Smooth muscle cell (in vitro differentiated cells): ENCODE results near the genes CHGA and BTBD7.

DNA sequence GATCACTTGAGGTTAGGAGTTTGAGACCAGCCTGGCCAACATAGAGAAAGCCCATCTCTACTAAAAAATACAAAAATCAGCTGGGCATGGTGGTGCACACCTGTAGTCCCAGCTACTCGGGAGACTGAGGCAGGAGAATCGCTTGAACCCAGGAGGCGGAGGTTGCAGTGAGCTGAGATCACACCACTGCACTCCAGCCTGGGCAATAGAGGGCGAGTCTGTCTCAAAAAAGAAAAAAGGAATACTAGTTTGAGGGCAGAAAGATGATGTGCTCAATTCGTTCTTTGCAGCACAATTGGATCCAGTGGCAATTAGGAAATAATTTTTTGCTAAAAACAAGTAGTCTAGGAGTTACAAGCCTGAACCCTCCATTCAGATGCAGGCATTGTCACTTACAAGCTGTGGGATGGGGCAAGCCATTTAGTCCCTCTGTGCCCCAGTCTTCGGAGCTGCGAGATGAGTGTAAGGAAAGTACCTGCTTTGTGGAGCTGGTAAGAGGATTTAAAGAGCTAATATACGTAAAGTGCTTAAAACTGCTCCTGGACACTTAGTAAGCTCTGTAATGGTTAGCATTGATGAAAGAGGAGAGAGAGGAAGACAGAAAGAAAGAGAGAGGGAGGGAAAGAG lies 112.7 kb downstream of the LGMN start:
- RAMPAGE, long total RNA = no peak

DNA sequence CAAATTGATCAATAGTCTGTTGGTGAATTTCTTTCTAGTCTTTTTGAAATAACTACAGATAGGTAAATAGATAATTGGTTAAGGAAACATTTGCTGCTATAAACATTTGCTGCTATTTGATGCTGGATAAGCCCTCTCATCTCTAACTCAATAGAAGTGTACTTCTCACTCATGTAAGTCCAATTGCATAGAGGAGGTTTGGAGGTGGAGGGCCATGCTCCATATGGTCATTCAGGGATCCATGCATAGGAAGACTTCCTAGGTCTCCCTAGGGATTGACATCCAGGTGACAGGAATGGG lies 80.9 kb downstream of the LGMN start:
- RAMPAGE, long total RNA = no peak

- RAMPAGE, long total RNA = no peak
Observed at GRCh38 chr14:92677172-92677775, 71.2 kb downstream of the LGMN start.

DNA sequence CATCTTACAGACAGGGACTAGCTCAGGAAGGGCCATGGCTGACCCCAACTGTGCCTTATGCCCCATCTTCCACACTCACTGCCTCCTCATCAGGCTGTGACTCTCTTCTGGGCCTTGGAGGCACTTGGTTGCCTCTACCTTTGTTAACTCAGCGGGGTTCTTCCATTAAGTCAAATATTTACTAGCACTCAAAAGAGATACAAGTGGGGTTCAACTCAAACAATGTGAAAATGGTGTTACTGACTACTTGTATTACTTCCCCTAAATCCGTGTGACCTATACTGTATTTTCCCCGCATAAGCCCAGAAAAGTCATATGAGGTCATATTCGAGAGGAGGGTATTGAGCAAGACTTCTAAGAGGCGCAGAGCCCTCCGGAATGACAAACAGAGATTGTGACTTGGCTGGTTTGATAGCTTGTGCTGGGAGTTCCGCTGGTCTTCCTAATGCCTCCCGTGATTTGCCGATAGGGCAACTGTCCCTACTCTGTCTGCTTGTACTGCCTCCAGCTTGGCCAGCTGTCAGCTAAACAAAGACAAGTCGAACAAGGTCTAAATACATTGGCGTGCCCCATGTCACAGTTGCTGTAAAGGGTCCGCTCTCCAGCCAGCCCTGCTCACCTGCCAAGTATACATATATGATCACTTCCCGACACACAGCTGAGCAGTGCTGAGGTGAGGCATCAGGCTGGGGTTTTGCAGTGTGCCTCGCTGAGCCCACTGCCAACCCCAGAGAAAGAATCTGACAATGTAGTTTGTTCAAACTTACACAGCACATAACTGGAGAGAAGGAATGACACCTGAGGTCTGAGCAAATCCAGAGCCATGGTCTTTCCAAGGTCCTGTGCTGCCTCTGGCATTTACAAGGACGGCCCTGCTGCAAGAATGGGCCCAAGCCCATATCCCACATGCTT lies 23.9 kb downstream of the LGMN start:
- RAMPAGE, long total RNA = no peak

DNA sequence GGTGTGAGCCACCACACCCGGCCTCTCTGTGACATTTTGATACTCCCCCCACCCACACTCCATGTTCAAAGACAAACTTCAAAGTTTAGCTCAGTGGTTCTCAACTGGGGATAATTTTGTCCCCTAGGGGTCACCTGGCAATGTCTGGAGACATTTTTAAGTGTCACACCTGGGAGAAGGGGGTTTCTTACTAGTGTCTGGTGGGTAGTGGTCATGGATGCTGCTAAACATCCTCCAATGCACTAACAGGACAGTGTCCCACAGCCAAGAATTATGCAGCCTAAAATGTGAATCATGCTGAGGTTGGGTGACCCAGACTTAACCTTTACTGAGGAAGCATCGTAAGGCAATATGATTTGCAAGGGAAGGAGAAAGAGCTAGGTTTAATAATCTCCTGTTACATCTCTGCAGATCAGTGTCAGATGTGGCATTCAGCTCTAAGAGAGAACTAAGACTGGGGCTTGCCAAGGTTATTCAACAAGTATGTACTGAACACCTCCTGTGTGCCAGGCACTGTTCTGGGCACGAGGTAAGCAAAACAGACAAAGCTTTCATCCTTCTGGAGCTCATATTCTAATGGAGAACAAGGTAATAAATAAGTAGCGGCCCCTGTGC lies 13.7 kb upstream of the GOLGA5 start:
- RAMPAGE, long total RNA = no peak

DNA sequence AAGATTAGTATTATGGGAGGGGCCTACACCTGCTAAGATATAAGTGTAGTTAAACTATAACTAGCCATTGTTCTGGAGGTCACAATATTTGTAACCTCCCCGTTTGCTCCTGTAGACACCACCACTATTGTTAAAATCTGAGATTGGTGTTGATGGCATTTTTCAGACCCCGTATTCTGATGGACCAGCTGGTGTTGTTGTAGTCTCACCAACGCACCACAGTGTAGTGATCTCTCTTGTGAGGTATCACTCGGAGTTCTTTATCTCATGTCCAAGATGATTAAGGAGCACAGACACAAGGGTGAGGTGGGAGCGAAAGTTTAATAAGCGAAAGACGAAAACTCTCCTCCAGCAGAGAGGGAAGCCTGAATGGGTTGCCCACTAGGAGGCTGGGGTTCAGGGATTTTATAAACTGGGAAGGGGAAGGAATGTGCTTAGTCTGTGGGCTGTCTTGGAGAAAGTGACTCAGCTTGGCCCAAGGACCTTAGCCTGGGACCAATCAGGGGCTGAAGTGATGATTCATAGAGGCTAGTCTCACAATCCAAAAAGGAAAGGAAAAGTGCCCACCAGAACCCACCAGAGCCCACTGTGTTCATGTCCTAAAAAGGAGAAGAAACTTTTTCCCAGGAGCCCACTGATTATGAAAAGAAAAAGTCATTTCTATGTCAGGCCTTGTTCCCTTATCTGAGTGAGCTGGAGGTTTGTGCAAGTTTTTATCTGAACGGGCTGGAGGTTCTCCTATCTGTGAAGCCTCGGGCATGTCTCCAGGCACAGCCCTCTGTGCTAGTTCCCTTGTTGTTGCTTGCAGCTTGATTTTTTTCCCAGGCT lies 8.5 kb upstream of the GOLGA5 start:
- RAMPAGE, long total RNA = no peak

DNA sequence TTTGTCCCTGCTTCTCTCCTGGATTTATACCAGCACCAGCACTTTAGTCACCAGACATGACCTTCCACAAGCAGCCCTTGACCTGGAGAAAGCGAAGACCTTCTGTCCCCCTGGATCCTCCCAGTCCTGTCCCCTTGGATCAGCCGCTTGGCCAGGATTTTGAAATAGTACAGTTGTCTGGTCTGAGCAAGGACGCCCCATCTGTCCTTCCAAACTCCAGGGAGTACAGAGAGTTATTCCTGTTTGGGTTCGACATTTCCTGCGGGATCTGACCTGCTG lies 45.1 kb upstream of the CHGA start:
- RAMPAGE, long total RNA = no peak

- RAMPAGE, long total RNA = no peak
Observed at GRCh38 chr14:92922796-92923832, at the start of gene CHGA. Gene CHGA, plus strand, starts transcription at chr14:92923150.

GRCh38 chr14:92932330-92933081 lies 9.6 kb downstream of the CHGA start:
- RAMPAGE, long total RNA = no peak

- RAMPAGE, long total RNA = no peak
Observed at GRCh38 chr14:92984788-92985323, 61.9 kb downstream of the CHGA start.

DNA sequence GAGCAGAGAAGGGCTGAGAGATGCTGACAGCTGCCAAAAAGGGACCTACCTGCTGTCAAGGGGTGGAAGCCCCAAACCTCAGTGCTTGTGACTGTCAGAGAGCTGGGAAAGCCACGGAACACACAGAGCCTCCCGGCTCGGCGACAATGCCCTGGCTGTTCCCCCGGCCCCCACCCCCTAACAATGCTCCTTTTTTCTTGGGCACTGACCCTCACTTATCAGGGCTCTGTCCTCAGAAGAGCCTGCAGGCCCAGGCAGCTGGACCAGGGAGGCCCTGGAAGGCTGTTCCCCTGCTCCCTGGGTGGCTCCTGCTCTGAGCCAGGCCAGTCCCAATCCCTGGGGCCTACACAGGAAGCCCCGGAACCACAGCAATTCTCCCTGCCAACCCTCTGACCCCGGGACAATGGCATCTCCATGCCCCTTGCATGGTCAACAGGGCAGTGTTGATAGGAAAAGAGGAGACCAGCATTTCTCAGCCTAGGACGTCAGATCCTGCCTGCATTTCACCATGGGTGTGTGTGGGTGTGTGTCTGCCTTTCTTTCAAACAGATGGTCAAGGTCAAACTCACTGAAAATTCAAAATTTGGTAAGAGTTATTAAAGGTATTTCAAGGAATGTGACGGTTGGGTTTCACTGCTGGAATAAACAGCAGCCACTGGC lies 78.8 kb downstream of the ITPK1 start:
- RAMPAGE, long total RNA = no peak

DNA sequence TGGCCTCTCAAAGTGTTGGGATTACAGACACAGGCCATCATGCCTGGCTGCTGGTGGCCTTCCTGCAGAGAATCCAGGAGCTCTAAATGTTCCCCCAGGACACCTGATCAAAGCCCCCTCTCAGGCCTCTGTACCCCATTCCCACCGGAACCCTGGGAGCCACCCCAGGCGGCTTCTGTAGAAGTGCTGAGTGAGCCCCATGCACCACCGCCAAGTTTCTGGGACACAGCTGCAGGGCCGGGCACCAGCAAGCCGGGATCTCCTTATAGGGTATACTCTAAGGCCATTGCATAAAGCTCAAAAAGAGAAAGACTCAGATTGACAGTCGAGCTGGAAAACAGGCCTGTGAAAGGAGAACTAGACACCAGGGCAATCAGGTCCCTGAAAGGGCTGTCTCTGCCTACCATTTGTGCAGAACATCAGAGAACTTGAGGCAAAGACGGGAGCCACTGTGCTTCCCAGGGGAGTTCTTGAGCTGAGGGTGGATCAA lies 51.3 kb downstream of the ITPK1 start:
- RAMPAGE, long total RNA = no peak

DNA sequence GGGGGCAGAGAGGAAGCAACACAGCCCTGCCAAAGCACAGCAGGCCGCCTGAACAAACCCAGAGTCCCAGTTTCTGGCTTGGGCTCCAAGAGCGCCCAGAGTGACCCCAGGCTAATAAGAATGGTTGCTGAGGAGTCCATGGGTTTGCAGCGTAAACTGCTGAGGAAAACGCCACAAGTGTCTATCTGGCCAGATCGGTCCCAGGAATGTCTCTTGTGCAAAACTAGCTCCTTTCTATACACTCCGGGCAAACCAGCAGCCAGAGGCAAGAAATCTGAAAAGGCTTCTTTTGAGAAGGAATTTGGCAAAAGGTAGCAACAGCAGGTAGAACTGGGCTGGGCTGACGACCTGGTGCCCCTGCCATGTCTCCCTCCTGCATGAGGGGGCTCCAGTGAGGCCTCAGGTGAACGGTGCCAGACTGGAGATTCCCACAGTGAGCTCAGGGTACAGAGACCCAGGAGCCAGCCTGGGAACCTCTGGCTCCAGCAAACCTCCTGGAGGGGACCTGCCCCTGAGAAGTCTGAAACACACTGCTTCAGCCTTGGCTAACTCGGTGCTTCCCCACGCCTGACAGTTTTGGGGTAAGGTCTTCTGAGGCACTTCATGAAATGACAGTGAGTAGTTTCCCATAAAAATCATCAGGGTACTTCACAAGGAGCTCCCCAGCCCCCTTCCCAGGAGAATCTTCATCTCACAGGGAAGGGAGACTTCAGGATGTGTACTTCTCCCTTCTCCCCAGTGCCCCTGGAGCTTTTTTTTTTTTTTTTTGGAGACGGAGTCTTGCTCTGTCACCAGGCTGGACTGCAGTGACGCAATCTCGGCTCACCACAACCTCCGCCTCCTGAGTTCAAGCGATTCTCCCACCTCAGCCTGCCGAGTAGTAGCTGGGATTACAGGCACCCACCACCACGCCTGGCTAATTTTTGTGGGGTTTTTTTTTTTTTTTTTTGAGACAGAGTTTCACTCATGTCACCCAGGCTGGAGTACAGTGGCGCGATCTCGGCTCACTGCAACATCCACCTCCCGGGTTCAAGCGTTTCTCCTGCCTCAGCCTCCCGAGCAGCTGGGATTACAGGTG lies 10.6 kb downstream of the ITPK1 start:
- RAMPAGE, long total RNA = no peak

- RAMPAGE, long total RNA = no peak
Observed at GRCh38 chr14:93135253-93135935, 19.7 kb upstream of the ITPK1 start.

DNA sequence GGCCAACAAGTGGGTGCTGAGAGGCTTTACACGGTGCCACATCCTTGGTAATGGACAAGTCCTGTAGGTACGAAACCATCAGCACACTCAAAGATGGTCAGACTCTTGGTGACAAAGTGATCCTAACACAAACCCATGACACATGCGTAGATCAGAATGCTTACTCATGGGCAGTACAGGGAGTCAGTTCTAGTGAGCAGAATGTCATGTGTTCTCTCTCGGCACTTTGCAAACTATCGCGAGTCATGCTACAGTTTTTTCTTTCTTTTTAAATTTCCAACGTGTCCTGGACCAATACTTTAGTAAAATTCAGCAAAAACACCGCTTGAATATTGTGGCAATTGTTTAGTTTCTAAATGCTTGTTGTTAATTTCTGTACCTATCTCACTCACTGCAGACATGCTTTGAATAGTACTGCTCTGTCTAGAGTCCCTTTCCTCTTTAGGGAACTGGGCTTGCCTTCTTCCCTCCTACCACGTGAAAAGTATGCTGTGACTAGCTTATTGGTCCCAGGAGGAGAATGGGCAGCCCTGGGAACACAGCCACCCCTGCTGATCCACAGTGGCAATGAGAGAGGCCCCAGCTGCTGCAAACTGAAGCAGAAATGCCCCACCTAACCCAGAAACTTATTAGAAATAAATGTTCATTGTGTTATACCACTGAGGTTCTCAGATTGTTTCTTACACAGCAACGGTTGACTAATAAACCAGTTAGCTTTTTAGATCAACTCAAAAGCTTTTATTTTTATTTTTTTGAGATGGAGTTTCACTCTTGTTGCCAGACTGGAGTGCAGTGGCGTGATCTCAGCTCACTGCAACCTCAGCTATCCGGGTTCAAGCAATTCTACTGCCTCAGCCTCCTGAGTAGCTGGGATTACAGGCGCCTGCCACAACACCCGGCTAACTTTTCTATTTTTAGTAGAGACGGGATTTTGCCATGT lies 62.6 kb downstream of the UBR7 start:
- RAMPAGE, long total RNA = no peak

DNA sequence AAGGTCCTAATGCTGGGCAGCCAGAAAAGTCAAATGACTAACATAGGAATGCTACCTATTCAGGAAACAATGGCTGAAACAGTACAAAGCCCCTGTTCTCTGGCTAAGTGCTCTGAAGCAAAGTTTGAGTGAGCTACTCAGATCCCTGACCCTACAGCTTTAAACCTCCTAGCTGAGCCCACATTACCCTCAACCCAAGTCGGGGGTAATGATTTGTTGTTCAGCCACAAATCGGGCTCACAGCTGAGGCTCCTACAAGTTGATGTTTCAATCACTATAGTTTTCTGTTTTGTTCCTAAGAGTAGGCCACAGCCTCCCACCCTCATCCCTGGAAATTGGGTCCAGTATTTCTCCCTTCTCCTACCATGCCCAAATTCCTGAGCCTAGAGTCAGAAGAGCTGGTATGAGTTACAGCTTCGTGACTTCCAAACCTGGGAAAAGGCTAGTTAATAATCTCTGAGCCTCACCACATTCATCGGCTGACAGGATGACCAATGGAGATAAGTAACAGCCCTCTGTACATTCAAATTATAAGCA lies 46.5 kb downstream of the BTBD7 start:
- RAMPAGE, long total RNA = no peak

GRCh38 chr14:93295779-93296560 lies 36.9 kb downstream of the BTBD7 start:
- RAMPAGE, long total RNA = no peak

GRCh38 chr14:93332703-93333645 lies at the start of gene BTBD7:
Gene BTBD7, minus strand, starts transcription at chr14:93333036.
- RAMPAGE, long total RNA = no peak

DNA sequence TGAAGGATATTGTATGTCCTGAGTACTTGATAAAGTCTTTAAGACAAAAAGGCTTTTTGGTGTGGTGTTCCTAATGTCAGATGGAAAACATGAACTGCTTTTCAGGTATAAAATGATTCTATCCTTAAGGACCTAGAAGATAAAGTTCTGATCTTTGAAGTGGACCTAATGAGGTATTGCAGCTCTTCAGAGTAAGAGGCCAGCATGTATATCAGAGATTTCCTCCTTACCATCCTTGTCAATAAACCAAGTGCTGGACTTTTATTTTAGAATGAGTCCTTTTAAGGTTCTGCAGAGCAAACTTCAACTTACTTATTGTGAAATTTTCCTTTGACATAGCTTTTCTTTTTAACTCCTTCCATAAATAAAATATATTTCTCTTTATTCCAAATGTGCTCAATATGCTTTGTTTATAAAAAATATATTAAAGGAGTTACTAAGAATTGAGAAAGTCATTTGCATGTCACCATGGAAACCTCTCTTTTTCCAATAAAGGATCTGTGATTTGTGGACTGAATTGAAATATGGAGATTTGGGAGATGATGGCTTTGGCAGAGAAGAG lies 50.2 kb downstream of the UNC79 start:
- RAMPAGE, long total RNA = no peak

DNA sequence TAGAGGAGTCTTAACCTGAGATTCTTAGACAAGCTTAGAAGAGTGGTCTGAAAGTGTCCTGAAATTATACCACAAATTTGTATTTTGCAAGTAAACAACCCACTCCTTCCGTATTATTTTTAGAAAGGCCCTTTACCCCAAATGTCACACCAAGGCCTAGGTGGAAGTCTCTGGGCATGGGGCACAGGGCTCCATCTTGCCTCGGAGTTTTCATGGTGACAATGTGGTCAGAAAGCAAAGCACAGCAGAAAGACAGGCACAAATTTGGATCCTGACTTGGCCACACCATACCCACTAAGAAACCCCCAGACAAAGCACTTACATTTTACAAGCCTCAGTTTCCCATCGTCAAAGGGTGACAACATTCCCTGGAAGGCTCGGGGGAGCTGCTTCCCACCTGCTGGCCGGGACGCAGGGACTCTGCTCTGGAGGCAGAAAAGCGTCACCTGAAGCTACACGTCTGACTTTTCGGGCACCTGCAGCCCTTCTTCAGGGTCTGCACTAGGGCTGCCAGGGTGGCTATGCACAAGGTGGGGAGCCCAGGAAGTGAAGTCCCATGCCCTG lies 37.5 kb downstream of the PRIMA1 start:
- RAMPAGE, long total RNA = no peak